Measurements from ENCODE around the gene DUSP29.

DNA sequence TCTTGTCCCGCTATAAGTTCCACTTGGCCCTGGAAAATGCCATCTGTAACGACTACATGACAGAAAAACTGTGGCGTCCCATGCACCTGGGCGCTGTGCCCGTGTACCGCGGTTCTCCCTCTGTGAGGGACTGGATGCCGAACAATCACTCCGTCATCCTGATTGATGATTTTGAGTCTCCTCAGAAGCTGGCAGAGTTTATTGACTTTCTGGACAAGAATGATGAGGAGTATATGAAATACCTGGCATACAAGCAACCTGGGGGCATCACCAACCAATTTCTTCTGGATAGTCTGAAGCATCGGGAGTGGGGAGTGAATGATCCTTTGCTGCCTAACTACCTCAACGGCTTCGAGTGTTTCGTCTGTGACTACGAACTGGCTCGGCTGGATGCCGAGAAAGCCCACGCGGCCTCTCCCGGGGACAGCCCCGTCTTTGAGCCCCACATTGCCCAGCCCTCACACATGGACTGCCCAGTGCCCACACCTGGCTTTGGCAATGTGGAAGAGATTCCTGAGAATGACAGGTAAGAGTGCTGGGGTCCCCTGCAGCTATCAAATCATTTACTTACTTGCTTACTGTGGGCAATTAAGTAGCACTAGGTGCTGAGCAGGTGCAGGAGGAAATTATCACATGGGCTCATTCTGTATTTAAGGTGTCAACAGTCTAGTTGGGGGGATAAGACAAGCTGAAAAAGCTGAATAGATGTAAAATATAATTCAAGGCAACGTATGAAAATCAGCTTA, 1.4 kb downstream of the FUT11 start:
- PRO-cap = no peak

GRCh38 chr10:73780643-73781608, 922 bp upstream of the CHCHD1 start:
- PRO-cap = no peak

- PRO-cap = no peak
These were observed 14.1 kb upstream of the CAMK2G start for GRCh38 chr10:73888305-73888920.

DNA sequence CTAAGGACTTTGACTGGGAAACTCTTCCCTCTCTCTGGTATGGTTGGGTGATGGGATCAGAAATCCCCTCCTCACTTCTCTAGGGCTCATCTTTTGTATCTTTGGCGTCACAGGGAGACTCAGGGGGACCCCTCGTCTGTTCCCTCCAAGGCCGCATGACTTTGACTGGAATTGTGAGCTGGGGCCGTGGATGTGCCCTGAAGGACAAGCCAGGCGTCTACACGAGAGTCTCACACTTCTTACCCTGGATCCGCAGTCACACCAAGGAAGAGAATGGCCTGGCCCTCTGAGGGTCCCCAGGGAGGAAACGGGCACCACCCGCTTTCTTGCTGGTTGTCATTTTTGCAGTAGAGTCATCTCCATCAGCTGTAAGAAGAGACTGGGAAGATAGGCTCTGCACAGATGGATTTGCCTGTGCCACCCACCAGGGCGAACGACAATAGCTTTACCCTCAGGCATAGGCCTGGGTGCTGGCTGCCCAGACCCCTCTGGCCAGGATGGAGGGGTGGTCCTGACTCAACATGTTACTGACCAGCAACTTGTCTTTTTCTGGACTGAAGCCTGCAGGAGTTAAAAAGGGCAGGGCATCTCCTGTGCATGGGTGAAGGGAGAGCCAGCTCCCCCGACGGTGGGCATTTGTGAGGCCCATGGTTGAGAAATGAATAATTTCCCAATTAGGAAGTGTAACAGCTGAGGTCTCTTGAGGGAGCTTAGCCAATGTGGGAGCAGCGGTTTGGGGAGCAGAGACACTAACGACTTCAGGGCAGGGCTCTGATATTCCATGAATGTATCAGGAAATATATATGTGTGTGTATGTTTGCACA, 5.6 kb downstream of the PLAU start:
- PRO-cap = no peak

GRCh38 chr10:73940515-73941068, 29.7 kb downstream of the PLAU start:
- PRO-cap = bidirectional peak, plus-strand start at chr10:73940847, minus-strand start at chr10:73940756

GRCh38 chr10:74825772-74826128, 650 bp upstream of the KAT6B start:
- PRO-cap = bidirectional peak, plus-strand start at chr10:74825931, minus-strand start at chr10:74825828; unidirectional peak, minus-strand start at chr10:74826010; bidirectional peak, plus-strand start at chr10:74826462, minus-strand start at chr10:74826108

GRCh38 chr10:74981620-74982097, 91.8 kb downstream of the DUSP29 start:
- PRO-cap = no peak

- PRO-cap = no peak
These were observed at the start of gene DUSP29 for GRCh38 chr10:75073509-75073922. Gene DUSP29 (minus strand): TSS chr10:75073642.

- PRO-cap = no peak
These were observed 47.5 kb upstream of the COMTD1 start for GRCh38 chr10:75283194-75283719.

GRCh38 chr10:75294461-75295259, 58.9 kb upstream of the COMTD1 start:
- PRO-cap = unidirectional peak, plus-strand start at chr10:75295091

GRCh38 chr10:75397623-75398043, 3.9 kb downstream of the ZNF503 start:
- PRO-cap = no peak

DNA sequence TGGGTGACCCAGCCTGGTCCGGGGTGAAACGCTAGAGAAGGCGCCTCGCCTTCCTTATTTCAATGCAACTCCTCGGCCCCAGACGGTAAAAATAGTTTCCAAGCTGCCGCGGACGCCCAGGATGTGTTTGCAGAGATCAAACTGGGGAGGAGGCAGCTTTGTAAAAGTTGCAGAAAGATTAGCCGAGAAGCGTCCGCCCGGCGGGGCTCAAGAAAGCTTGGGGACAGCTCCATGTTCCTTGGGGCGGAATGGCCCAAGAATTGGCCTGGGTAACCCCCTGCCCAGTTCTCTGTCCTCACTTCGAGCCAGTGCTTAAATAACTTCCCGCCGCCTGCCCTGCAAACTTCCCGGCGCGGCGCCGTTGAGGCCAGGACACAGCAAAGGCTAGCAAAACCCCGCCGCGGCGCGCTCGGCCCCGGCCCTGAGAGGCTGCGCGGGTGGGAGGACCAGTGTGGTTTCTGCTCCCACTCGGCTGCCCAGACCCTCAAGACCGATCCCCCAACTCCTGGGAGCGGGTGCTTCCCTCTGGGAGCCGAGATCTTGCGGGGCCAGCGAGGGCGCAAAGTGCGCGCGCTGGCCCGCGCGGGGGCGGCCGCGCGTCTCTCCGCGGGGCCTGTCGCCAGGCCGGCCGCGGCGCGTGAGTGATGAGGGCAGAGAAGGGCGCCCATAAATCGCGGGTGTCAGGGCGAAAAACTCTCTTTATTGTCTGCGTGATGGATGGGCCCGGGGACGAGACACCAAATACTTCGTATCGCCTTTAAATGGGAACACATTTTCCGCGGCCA, 6.3 kb upstream of the ZNF503 start:
- PRO-cap = no peak

DNA sequence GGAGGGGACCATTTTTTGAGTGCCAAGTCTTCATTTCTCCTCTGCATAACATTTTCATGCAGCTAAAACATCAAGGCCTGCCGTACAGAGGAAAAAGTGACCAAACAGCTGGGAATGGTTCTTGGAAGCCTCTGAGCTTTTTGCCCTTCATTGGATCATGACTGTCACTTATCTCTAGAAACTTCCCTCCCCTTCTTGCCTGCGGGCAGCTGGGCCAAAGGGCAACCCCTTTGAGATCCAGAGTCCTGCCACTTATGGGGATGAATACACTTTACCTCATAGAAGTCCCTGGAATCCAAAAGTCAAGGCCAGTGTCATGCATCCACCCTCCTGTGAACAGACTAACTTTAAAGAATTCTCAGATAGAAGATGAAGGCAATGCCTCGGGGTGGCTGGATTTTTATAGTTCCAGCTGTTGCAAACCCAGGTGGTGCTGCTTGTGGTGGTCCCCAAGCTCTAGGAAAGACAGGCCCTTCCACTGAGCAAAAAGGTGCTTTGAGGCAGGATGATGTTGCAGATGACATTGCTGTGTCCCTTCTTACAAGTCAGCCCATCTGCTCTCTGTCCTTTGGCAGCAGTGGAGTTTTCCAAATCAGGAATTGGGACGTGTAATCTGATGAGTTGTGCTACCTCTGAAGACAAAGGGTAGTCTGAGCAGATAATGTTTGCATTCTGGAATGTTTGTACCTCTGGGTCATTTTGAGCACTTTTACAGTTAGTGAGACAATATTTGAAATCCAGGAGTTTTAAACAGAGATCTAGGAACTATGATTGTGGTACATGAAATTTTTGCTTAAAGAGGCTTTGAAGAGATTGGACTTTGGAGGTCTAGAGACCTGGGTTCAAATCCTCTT, 64.2 kb downstream of the LRMDA start:
- PRO-cap = no peak

DNA sequence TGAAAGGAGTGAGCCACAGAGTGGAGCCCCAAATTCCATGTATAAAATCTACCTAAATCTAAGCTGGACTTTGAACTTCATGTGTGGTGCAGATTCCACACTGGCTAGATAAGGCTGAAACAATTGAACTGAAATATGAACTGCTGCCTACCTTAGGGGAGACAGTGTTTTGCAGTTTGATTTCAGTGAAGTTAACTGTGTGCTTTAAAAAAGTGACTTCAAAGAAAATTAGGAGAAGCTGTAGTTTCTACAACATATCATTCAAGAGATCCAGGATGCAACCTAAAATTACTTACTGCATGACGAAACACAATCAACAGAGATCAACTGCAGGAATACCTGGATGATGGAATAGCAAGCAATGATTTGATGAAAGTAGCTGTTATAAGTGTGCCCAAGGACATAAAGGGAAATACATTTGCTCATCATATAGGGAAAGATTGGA, 124.0 kb downstream of the LRMDA start:
- PRO-cap = no peak

DNA sequence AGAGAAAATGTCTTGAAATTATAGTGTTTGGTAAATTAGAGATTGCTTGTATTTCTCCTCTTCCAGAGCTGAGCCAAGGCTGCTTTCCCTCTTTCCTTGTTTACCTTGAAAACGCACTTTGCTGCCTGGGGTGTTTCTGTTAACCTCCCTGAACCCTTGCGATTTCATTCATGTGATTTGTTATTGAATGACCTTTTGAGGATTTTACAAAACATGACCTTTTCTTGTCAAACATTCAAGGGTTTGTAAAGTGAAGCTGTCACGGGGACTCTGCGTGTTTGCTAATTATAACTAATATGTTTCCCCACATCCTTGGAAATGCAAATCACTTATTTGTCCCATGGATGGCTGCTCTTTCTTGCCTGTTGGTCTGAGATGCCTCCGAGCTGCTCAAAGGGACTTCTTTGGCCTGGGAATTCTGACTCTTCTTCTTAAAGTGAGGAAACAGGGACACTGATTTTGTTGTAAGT, 169.5 kb downstream of the LRMDA start:
- PRO-cap = no peak

DNA sequence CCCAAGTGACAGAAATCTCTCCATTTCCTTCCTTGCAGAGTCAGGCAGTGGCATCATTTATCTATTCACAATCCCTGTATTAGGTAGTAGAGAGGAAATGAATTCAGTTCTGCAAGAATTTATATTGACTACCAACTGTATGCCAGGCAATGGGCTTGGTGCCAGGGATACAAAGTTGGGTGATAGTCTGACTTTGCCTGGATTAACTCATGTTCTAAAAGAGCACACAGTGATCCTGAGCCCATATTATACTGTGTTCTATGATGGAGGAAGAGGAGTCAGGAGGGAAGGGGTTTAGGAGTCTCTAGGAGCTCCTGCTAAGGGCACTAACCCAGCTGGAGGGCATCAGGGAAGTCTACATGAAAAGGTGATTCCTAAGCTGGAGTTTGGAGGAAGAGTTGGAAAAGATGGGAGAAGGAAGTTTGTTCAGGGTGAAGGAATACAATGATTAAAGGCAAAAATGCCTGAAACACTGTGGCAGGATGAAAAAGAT, 232.9 kb downstream of the LRMDA start:
- PRO-cap = no peak

GRCh38 chr10:75712164-75712570, 280.7 kb downstream of the LRMDA start:
- PRO-cap = no peak

DNA sequence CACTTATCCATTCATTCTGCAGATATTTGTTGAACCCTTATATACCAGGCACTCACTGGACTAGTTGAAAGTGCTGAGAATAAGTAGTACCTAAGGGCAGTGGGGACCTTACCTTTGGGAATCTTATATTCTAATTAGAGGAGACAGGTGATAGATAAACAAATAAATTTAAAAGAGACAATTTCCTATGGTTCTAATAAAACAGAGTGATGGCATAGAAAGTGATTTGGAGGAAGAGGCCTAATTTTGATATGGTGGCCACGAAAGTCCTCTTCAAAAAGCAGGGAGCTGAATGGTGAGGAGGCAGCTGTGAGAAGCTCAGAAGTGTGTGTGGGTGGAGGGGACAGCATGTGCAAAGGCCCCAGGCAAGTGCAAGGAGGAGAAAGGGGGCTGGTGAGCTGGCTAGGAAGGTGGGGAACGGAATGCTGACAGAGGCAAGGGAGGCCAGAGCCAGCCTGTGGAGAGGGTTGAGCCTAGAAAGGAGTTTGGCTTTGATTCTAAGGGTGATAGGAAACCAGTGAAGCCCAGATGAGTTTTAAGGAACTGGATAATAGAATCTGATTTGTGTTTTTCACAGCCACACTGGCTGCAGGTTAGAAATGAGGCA, 321.9 kb downstream of the LRMDA start:
- PRO-cap = no peak

GRCh38 chr10:76002615-76002887, 571.1 kb downstream of the LRMDA start:
- PRO-cap = unidirectional peak, plus-strand start at chr10:76002672

GRCh38 chr10:76185568-76185900, 754.1 kb downstream of the LRMDA start:
- PRO-cap = no peak